AG10803 (cell line): ENCODE measurements around a stretch of chr2.

DNA sequence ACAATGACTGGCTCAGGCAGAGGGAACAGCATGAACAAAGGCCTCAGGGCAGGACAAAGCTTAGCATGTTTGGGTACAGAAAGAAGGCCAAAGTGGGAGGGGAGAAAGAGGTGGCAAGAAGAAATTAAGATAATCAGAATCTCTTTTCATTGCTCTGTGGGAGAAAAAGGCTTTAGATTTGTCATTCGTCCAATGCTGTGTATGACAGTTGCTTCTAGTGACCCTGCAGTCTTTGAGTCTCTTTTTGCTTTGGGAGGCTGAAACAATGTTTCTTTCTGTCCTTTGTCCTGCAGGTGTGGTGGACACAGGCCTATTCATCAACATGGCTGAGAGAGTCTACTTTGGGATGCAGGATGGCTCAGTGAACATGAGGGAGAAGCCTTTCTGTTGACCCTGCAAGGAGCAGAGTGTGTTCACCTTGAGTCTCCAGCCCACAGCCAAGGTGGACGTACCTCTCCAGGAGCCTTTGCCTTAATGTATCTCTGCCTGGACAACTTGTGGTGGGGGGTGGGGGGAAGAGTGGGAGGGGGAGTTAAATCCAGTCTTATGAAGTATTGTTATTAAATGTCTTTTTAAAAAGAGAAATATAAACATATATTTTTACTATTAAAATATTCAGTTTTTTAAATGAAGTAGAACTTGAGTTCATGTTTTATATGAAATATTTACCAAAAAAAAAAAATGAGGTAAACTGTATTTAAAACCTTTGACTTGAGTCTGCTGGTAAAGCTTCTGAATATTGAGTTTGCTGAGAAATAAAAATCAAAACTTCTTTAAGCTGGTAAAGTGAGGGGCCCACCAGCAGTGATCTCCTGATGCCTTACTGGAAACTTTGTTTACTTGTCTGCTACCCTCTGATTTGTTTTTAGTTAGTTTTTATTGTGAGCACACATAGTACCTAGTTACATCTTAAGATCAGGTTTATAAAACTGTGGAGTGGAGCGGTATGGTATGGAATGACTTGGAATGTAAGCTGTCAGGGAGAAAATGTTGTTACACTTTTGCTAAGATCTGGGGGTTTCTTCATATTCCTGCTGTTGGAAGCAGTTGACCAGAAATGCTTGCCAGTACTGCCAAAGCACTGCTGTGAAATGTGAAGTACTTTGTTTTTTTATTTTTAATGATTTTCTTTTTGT is 58.6 kb downstream of the RPIA start:
- RRBS, result no CpG with 5 or more reads among the region's 3 CpGs

DNA sequence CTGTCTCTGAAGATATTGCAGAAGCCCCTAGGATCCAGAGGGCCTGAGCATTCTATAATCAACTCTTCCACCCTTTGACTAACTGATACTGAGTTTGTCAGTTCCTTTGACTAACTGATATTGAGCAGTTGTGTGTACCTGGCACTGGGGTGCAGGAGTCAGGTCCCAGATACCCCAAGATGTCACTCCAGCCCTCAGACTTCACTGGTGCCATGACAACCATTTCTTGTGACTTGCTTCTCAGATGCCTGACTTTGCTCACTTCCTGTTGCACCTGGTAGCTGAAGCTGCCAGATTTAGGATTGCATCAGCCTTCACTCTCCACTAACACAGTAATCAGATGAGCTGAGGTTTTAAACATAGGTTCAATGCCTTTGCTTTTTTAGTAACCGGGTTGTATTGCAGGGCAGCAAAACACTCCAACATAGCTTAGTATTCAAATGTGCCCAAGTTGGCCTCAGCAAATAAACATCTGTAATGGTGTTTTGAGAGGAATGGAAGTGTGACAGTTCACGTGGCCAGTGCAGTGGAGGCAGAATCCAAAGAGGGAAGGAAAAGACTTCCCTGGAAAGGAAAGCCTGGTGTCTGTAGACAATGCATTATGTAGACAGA is 62.8 kb downstream of the RPIA start:
- RRBS, result no CpG with 5 or more reads among the region's 2 CpGs

GRCh38 chr2:88841277-88842131 is 150.0 kb downstream of the RPIA start:
- RRBS, result no CpG with 5 or more reads among the region's 9 CpGs

GRCh38 chr2:88861803-88862295 is 170.4 kb downstream of the RPIA start:
- RRBS, result no CpG with 5 or more reads among the region's 5 CpGs

DNA sequence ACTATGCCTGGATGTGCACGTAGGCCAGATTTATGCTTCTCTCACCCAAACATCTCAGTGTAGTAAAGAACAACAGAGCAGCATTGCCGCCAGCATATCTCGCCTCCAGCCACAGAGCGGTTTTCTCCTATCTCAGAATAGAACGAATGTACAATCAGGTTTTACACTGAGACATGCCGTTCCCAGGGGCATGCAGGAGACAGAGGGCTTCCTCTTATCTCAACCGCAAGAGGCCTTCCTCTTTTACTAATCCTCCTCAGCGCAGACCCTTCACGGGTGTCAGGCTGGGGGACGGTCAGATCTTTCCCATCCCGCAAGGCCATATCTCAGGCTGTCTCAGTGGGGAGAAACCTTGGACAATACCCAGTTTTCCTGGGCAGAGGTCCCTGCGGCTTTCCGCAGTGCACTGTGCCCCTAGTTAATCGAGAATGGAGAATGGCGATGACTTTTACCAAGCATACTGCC is 175.4 kb downstream of the RPIA start:
- RRBS, result no CpG with 5 or more reads among the region's 15 CpGs

DNA sequence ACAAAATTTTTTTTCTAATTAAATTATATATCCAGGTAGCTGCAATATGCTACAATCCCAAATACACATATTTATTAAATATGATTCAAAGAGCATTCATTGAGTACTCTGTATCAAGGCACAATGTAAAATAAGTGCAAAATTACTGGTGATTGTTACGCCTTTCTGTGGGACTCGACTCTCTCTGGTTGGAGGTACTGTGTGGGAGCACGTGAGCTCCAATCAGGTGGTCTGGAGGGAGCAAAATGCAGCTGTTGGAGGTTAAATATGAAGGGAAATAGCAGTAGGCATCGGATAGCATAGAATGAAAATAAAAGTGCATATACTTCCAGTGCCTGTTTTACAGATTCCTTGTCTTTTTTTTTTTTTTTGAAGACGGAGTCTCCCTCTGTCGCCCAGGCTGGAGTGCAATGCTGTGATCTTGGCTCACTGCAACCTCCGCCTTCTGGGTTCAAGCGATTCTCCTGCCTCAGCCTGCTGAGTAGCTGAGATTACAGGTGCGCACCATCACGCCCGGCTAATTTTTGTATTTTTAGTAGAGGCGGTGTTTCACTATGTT is 178.1 kb downstream of the RPIA start:
- RRBS, result no CpG with 5 or more reads among the region's 12 CpGs

GRCh38 chr2:89046417-89046653 is 354.9 kb downstream of the RPIA start:
- RRBS, result no CpG with 5 or more reads among the region's 1 CpG

GRCh38 chr2:89142567-89142898 is 451.1 kb downstream of the RPIA start:
- RRBS, result no CpG with 5 or more reads among the region's 2 CpGs

DNA sequence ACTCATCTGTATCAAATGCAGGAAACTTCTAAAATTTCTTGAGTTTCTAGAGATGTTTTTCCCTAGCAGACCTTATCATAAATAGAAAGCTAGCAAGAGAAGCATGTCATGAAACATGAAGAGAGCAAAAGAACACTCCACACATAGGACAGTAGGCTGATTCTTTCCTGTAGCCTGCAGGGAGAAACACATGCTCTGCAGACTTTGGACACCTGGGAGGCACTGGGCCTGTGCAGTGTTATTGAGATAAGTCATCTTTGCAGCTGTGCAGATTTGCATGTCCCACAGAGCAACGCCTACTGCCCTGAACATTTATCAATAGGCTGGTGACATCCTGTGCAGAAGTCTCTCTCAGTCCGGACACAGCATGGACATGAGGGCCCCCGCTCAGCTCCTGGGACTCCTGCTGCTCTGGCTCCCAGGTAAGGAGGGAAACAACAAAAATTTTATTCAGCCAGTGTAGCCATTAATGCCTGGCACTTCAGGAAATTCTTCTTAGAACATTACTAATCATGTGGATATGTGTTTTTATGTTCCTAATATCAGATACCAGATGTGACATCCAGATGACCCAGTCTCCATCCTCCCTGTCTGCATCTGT is 1277.1 kb downstream of the RPIA start:
- RRBS, result no CpG with 5 or more reads among the region's 3 CpGs

- RRBS, result no CpG with 5 or more reads among the region's 2 CpGs
These were observed 367.8 kb upstream of the AQP7B start for GRCh38 chr2:94218907-94220119.

DNA sequence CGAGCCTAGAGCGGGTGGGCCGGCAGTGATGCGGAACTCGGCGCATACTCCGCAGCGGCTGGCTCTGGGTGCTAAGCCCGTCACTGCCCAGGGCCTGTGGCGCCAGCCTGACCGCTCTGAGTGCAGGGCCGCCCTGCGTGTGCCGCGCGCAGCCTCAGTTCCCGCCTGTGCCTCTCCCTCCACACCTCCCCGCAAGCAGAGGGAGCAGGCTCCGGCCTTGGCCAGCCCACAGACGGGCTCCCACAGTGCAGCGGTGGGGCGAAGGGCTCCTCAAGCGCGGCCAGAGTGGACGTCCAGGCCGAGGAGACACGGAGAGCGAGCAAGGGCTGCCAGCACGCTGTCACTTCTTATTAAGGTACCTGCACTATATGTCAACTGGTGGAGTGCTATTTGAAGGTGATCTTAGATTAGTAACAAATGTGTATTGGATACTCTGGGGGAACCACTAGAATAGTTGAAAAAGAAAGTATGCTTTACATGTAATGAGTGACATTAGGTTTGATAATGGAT is 35.3 kb downstream of the AQP7B start:
- RRBS, result no CpG with 5 or more reads among the region's 29 CpGs

GRCh38 chr2:94947222-94947510 is 75.9 kb downstream of the TEKT4 start:
- RRBS, result no CpG with 5 or more reads among the region's 11 CpGs

DNA sequence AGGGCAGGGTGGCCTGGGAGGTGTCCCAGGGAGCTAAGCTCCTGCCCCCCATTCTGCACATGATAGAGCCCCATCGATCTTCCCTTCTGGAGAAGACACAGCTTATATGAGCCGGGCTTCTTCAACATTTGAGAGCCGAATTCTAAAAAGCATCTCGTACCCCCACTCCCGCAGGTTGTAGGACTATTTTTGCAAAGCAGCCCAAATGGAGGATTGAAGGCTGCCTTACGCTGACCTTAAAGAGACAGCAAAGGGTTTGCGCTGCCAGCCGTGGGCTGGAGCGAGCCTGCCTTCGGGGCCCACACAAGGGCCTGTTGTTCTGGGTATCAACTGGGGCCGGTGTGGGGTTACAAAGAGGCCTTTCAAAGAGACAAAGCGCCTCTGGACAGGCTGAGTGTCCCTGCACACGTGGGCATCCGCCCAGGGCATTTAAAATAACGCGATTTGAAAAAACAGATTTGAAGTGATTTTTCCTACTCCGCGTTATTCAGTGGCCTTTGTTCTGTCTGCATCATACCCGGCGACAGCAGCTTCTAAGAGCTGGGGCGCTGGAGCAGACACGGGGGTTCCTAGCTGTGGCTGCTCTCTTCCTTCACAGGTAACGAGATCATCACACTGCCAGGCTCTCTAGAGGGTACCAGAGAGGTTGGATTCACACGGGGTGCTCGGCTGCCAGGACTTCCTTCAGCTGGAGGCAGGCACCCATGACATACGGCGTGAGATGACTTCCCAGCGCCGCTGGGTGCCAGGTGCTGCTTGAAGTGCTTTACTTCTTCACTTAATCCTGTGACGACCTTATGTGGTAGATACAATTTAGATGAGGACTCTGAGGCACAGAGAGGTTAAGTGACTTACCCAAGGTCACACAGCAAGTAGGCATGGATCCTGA is 32.1 kb downstream of the MAL start:
- RRBS, result no CpG with 5 or more reads among the region's 30 CpGs

DNA sequence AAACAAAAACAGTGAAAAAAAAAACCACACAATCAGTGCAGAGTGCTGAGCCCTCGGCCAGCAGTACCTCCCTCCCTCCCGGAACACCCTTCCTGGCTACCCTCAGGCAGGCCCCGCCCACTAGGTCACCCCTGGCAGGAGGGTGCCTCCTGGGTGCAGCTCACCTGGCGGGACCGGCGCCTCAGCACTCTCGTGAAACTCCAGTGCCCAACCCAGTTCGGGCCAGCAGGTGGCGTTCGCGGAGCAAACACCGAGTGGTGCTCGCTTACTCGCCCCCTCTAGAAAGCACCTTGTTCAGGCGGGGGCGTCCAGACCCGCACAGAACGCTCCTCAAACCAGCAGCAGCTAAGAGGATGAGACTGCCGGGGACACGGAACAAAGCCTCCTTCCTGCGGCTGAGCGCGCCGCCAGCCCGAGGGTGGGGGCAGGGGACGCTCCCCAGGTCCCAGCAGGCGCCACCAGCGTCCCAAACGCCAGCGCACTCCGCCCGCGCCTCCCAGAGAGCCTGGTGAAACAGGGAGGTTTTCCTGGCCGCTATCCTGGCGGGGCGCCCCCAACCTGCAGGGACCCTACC is 44.8 kb downstream of the MRPS5 start:
- RRBS, result 5% methylated on average over 3 of the region's 36 CpGs

DNA sequence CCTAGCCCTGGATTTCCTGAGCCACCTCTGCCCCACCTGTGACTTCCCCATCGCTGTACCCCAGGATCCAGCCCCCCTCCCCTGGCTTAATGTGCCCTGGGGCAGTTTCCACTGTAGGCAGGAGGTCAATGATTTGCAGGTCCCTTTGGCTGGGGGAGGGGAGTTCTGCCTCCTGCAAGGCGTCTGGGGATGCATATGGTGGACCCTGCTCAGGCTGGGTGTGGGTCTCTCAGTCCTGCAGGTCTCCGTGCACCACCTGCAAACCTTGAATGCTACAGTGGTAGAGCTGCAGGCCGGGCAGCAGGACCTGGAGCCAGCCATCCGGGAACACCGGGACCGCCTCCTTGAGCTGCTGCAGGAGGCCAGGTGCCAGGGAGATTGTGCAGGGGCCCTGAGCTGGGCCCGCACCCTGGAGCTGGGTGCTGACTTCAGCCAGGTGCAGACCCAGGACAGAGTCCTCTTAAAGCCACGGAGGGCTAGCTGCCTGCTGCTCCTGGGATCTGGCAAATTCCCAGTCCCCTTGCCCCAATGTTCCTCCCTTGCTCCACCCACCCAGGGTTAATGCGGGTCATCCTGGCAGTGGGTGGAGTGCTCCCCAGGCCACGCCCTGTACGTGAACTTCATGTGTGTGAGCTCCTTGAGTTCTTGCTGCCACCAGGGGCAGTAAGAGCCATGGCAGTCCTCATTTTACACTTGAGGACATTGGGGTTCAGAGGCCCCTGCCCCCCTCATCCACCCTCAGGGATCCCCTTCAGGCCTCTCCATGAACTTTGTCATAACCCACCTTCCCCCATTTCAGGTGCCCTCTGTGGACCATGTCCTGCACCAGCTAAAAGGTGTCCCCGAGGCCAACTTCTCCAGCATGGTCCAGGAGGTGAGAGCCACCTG is 3.1 kb downstream of the PROM2 start:
- RRBS, result no CpG with 5 or more reads among the region's 13 CpGs

DNA sequence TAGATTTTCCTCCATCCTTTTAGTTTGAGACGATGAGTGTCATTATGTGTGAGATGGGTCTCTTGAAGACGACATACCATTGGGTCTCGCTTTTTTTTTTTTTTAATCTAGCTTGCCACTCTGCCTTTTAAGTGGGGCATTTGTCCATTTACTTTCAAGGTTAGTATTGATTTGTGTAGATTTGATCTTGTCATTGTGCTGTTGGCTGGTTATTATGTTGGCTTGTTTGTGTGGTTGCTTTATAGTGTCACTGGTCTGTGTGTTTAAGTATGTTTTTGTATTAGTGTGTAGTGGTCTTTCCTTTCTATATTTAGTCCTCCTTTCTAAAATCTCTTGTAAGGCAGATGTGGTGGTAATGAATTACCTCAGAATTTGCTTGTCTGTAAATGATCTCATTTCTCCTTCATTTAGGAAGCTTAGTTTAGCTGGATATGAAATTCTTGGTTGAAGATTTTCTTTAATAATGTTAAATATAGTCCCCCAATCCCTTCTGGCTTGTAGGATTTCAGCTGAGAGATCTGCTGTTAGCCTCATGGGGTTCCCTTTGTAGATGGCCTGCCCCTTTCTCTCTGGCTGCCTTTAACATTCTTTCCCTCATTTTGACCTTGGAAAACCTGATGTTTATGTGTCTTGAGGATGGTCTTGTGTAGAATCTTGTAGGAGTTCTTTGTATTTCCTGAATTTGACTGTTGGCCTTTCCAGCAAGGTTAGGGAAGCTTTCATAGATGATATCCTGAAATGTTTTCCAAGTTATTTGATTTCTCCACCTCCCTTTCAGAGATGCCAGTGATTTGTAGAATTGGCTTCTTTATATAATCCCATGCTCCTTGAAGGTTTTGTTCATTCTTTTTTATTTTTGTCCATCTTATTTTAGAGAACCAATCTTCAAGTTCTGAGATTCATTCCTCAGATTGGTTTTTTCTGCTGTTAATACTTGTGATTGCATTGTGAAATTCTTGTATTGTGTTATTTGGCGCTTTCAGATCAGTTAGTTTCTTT is 164.2 kb downstream of the ANKRD36C start:
- RRBS, result no CpG with 5 or more reads among the region's 4 CpGs

DNA sequence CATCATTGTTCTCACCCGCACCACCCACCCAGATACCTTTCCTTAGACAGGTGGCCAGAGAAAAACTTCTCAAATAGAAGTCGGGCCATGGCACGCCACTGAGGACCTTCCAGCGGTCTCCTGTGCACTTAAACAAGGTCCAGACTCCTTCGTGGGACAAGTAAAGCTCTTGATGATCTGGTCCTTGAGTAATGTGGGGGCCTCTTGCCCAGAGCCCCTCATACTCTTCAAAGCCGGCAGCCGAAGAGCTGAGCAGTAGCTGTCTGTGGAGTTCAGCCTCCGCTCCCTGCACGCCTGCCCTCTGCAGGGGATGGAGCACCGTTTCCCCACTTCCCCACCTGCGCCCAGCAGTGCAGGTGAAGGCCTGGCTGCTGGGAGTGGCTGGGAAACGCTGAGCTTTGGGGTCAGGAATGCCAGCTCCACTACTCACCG is 18.1 kb upstream of the ANKRD36C start:
- RRBS, result no CpG with 5 or more reads among the region's 13 CpGs

GRCh38 chr2:96147624-96148085 is 2.4 kb upstream of the DUSP2 start:
- RRBS, result no CpG with 5 or more reads among the region's 8 CpGs

DNA sequence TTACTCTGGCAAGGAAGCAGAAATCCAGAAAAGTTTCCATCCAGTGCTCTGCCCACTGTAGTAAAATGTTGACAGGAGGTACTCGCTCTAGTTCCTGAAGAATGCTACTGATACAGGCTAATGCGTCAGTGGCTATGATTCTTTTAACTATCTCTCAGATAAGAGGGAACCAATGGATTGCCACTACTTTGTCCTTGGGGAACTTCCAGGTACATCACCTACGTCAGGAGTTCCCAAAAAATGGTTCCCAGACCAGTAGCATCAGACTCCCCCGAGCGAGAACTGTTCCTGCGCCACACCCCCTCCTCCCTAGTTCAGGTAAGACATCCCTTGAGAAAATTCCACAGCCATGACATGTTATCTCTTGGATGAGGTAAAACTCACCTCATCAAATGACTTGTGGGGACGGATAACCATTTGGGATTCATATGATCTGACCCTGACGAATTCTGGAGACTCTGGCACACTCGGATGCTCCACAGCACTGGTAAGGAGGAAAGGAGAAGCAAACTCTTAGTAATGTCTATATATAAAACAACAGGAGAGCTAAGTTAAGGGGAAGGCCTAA is 16.6 kb downstream of the STARD7 start:
- RRBS, result no CpG with 5 or more reads among the region's 9 CpGs

GRCh38 chr2:96203180-96203943 is 5.3 kb downstream of the STARD7 start:
- RRBS, result no CpG with 5 or more reads among the region's 7 CpGs